ENCODE data around the genes SBNO1 and GTF2H3.

GRCh38 chr12:122875072-122876113 lies 20.5 kb downstream of the VPS37B start:
- RRBS = 71% methylated on average over 3 of the region's 12 CpGs

DNA sequence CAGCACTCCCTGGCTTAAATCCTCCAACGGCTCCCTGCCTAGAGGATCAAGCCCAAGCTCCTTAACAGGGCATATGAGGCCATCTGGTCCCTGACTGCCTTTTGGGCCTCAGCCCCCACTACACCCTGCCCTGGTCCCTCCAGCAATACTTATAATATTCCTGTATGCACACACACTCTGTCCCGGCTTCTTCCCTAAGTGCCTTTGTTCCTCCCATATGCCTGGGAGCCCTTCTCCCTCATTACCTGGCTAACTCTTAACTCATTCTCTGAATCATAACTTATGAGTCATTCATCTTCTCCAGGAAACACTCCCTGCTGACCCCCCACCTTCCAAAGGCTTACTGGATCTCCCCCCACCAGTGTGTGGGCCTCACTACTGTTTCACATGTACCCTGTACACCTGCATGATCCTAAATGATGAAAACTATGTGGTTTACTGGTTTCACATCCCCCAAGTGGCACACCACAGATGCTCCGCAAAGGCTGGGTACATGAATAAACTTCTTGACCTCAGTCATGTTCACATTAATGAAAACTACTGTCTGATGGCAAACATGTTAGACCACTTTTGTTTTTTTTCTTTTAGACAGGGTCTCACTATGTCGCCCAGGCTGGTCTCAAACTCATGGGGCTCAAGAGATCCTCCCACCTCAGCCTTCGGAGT lies 8.5 kb downstream of the VPS37B start:
- RRBS = no CpG with 5 or more reads among the region's 5 CpGs

DNA sequence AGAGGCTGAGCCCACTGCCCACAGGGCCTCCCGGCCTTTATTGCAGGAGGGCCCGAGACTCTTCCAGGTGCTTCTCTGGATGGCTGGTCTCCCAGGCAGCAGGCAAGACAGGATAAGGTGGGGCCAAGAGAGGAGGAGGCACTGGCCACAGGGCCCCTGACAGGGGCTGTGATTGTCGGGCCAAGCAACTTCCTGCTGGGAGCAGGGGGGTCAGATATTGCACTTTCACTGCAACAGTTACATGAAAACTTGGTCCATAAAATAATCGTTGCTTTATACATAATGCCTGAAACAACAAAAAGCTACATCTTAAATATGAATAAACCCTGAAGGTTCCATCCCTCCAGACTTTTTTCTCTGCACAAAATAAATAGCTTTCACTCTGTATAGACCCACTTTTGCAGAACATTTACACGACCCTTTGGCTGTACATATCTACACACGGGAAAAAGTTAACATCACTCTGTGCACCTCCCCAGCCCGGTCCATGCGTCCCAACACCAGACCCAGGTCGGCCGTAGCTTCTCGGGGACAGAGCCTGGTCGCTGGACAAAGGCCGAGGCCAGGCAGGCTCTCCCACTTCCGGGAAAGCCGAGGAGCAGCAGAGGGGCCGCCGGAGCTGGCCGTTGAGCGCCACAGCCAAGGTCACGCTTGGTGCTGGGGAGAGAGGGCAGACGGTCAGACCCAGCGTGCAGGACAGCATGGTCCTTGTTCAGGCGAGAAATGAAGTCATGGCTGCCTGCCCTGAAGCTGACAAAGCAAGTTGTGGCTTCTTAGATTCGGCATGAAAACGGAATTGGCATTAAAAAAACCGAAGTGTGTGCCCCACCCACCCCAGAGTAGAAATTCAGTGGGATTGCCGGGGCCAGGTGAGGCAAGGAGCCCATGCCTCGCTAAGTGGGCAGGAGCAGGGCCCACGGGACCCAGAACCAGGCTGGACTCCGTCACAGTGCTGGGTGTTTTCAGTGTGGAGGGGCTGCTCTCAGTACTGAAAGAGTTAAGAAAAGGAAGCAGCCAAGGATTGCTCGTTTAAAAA lies 4.0 kb downstream of the ARL6IP4 start:
- RRBS = 14% methylated on average over 5 of the region's 31 CpGs

DNA sequence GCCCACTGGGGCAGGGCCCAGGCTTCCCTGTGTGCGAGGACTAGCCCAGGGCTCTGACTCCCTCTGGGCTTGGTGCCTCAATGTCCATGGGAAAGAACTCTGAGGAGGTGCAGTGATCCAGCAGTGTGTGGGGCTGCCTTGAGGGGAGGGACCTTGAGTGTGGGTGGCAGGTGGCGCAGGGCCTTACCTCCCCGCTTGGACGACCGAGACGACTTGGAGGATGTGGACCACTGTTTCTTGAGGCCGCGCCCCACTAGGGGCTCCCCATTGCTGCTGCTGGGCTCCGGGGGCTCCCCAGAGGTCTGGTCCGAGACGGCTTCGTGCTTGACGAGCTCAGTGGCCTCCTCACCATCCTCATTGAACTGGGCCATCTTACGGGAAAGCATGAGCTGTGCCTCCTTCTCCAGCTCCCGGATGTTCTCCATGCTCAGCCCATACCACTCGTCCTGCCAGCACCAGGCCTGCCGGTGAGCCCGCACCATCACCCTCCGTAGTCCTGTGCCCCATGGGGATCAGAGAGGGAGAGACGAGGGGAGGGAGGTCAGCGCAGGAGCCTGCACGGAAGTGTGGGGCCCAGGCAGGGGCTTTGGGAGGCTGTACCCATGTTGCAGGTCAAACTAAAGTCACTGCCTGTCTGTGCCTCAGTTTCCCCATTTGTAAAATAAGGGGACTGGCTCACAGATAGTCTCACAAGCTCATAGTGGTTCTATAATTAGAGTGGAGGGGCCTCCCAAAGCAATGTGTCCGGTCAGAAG lies 24.7 kb downstream of the ARL6IP4 start:
- RRBS = 82% methylated on average over 3 of the region's 23 CpGs

- RRBS = no CpG with 5 or more reads among the region's 23 CpGs
Measured at GRCh38 chr12:123075460-123076464, 75.1 kb downstream of the PITPNM2 start.

DNA sequence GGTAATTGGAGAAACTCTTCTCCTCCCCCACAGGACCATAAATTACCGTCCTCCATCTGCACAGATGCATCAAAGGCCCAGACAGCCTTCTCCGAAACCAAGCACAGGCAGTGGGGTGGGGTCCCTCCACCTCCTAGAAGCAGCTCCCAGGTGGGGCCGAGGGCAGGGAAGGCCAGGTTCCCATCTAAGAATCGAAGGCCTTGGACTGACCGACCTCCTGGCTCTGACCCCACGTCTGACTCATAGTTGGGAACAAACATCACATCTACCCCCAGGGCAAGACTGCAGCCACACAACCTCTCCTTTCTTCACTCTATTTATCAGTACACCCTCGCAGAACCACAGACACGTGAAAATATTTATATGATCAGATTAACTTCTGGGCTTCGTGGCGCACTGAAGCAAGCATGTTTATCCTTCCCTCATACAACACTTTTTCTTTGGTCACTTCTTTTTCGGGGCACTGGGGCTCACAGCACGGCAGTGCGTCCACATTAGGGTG lies 56.2 kb downstream of the PITPNM2 start:
- RRBS = no CpG with 5 or more reads among the region's 13 CpGs

GRCh38 chr12:123150090-123150357 lies 866 bp downstream of the PITPNM2 start:
- RRBS = 6% methylated on average over 9 of the region's 15 CpGs

GRCh38 chr12:123151836-123152165 lies 911 bp upstream of the PITPNM2 start:
- RRBS = no CpG with 5 or more reads among the region's 13 CpGs

DNA sequence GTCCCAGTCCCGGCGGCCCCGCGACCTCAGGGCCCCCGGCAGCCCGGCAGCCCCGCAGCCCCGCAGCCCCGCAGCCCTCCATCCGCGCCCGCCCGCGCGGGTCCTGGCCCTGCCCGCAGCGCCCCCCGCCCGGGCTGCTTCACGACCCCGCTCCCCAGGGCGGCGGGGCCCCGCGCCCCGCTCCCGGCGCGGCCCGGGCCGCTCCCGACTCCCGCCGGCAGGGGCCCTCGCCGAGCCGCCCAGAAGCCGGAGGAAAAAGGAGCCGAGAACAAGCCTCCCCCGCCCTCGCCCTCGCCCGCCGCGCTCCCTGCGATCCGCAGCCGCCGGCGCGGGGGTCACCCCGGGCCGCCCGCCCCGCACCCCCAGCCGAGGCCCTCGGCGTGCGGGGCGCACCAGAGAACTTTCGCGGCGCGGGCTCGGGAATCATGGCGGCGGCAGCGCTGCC lies 642 bp downstream of the CDK2AP1 start:
- RRBS = 2% methylated on average over 33 of the region's 68 CpGs

DNA sequence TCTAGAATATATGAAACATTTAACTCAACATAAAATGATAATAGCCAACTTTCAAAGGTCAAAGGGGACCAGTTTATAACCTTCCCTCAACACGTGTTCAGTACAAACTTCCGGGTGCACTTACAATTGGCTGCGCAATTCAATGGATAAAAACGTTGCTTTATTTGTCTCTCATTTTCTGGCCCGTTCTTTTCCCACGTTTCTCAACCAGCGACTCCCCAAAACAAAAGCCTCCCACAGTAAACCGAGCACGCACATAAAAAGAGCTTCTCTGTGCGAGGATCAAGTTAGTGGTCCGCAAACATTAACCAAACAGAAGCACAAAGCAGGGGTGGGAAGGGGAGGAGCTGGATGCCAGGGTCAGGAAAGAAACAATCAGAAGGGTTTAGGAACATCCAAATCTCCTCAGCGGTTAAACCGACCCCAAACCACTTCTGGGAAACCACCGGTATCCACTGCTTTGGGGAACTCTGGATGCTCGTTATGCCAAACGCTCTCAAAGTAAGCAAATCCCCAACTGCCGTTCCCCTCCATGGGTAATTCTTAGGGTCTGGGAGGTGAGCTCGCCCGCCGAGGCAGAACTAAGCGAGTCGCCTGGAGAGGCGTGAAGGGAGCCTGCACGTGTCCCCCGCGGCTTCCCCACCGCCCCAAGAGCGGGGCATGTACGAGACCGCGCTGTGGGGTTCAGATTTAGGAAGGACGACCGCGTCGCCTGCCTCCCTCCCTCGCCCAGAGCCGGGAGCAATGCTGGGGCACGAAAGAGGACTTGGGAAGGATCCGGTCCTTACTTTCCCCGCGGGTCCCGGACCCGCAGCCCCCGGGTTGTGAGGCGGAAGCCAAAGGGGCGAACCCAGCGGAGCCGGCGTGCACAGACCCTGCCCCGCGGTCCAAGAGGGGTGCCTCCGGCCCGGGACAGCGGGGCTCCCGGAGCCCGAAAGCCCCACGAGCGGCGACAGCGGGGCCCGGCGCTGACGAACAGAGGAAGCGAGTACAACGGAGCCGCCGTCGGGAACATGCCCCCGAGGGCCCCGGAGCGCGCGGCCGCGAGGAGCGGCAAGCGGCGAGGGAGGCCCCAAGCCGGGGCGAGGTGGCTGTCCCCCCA lies 789 bp downstream of the SBNO1 start:
- RRBS = 2% methylated on average over 35 of the region's 80 CpGs

DNA sequence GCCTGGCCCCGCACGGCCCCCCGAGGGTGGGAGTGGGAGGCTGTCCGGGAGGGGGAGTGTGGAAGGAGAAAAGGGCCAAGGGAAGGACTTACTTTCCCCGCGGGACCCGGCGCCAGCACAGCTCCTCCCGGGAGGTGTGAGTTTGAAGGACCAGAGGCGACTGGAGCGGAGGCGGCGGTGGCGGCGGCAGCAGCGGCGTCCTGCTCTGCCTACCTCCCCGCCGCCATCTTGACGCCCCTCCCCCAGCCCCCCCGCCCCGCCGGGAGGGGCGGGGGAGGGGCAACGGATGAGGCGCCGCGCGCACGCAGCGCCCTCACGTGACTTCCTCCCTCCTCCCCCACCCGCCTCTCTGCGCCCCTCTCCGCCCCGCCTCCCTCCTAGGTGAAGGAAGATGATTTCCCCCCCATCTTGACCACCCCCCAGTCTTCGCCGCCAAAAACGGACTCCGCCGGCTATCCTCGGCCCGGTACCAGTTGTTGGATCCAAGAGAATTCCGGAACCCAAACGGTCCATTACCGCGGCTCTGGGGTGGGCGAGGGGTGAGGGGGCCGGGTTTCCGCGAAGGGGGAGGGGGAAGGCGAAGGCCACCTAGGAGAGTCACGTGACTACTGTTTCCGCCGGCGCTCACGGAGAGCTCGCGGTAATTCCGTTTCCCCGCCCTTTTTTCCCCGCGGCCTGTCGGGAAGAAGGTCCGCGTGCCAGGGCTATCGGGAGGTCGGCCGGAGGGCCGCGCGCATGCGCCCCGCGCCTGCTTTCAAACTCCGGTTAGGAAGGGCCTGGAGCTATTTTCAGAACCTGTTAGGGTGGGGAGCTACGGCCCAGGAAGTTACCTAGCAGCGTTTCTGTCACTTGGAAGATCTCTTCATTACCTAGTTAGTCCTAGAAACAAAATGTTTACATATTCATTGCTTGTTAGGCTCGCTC lies at the start of gene SBNO1:
Gene SBNO1, minus strand, starts transcription at position 239 of the 924 bp plus-strand sequence.
- RRBS = 2% methylated on average over 19 of the region's 79 CpGs

GRCh38 chr12:123413388-123413882 lies 23.0 kb downstream of the RILPL2 start:
- RRBS = no CpG with 5 or more reads among the region's 14 CpGs

GRCh38 chr12:123444616-123445003 lies 8.1 kb upstream of the RILPL2 start:
- RRBS = no CpG with 5 or more reads among the region's 4 CpGs

GRCh38 chr12:123492319-123493182 lies 34.6 kb downstream of the SNRNP35 start:
- RRBS = no CpG with 5 or more reads among the region's 11 CpGs

GRCh38 chr12:123494020-123494821 lies 36.3 kb downstream of the SNRNP35 start:
- RRBS = no CpG with 5 or more reads among the region's 17 CpGs

- RRBS = 34% methylated on average over 4 of the region's 30 CpGs
Measured at GRCh38 chr12:123518991-123520210, 14.1 kb downstream of the RILPL1 start.

GRCh38 chr12:123531823-123532742 lies 1.4 kb downstream of the RILPL1 start:
- RRBS = no CpG with 5 or more reads among the region's 9 CpGs

DNA sequence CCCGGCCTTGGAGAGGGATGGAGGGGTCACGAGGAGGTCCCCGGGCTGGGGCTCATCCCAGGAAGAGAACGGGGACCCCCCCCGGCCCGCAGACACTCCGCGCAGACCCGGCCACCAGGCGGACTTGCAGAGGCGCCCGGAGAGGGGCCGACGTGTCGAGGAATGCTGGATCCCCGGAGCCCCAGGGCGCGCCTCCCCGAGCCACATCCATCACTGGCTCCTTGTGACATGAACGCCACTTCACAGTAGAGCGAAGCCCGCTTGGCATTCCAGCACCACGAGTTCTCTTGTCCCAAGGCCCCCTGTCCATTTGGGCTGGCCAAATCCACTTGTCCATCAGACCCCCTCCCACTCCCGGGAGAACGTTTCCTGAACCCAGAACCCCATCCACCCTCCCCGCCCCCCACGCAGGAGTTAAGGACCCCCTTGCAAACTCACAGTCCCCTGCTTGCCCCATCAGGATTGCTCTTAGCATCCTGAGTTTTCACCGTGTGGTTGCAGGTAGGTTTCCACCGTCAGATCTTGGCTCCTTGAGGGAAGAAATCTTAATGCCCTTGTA lies 809 bp upstream of the RILPL1 start:
- RRBS = 0% methylated on average over 4 of the region's 29 CpGs

DNA sequence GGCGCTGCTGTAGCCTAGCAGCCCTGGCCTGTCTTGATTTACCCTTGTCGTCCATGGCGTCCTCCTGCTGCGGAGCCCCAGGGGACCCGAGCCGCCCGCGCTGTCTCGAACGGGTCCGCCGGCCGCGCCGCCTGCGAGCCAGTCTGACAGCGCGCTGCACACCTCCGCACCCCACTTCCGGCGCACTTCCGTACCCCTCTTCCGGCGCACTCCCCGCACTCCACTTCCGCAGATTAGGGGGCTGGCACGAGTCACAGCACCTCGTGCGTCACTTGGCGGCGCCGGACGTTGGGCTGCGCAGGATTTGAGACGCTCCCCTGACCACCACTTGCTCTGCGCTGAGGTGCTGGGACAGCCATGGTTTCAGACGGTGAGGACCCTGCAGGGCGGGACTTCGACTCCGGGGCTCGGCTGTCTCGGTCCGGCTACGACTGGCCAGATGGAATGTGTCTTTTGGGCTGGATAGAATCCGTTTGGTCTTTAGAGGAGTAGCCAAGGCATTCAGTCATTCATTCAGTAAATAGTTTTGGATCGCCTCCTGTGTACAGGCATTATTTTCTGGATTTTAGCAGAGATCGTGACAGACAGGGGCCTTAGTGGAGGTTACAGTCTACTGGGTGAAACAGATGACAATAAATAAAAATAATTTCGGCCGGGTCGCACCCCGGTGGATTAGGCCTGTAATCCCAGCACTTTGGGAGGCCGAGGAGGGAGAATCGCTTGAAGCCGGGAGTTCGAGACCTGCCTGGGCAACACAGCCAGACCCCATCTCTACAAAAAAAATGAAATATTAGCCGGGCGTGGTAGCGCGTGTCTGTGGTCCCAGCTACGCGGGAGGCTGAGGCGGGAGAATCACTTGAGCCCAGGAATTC lies at the start of gene GTF2H3:
Gene GTF2H3, plus strand, starts transcription at position 327 of the 872 bp plus-strand sequence.
- RRBS = 2% methylated on average over 25 of the region's 62 CpGs

- RRBS = no CpG with 5 or more reads among the region's 16 CpGs
Measured at GRCh38 chr12:123713130-123714323, 1.4 kb downstream of the ATP6V0A2 start.